Subcutaneous preadipocyte (primary cell): ENCODE results near the gene ZNF365.

DNA sequence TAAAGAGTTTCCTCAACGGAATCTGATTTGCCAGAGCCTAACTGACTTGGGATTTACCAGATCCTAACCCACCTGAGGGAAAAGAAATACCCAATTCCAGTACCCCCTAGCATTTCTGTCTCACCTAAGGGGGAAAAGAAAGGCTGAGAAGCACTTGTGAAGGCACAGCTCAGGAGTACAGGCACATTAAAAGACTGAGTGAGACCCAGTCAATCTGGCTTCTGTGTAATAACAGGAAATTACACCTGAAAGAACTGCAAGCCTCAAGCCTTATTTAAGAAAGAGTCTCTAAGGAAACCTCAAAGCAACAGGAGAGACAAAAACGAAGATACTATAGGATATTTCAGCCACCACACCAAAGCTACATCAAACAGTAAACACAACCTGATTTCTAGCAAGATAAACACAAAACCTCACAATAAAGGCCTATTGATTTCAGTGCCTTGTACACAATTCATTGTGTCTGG lies 69.6 kb upstream of the CDK1 start:
- CAGE, long polyA plus RNA, result no peak

DNA sequence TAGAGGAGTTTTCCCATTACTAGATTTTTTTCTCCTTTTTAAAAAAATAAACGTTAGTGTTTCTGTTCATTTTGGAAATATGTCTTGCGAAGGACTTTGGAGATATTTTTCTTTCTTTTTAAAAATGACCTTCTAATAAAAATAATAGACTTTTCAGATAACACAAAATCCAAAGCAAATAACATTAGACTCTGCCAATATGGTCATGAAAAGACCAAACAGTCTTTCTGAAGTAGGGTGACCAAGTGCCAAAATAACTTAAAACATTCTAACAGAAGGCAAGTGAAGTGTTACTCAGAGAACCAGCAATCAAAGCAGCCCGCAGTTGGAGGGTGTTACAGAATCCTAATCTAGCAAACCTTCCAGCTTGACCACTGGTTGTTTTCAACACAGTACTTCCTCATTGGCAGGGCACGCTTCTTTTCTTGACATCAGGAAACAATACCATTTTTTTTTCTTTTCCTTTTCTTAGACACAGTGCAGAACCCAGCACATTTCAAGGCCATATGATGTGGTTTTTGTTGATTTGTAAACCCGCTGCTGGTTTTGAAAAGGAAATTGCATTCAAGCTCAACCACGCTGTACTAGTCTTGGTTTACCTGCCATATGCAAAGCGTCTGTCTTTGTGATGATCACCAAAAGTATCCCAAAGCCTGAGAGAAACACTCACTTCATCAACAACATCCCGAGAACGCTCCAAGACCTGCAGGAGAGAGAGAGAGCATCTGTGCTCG lies 33.5 kb downstream of the RHOBTB1 start:
- CAGE, long polyA plus RNA, result no peak

DNA sequence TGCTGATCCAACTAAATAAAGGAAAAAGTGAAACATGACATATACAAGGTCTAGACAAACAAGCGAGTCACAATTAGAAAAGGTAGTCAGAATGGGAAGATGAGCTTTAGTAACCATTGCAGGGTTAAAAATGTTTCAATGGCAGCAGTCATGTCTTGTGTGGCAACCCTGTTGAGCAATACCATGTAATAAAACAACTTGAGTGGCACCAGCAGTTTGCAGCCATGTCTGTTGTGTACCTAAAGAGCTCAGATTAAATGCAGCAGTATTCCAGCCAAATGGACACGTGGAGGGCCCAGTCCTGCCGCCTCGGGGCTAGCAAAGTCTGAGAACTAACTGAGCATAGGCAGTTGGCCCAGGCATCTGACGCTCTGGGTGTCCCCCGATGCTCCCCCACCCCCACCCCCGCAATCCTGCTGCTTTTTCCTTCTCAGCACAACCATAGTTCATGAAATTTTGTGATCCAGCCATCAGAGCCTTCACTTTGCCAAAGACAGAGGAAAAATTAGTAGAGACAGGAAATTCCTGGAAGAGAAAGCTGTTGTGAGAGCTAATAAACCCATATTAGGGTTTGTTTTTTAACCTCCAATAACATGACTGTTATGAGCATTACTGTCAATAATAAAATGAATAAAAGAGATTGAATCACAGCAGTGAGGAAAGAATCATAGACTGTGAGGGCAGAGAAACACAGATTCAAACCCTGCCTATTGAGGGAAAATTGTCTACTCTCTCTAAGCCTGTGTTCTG lies 220.6 kb upstream of the RHOBTB1 start:
- CAGE, long polyA plus RNA, result no peak

- CAGE, long polyA plus RNA, result no peak
Measured at GRCh38 chr10:61330754-61331084, 122.5 kb downstream of the TMEM26 start.

DNA sequence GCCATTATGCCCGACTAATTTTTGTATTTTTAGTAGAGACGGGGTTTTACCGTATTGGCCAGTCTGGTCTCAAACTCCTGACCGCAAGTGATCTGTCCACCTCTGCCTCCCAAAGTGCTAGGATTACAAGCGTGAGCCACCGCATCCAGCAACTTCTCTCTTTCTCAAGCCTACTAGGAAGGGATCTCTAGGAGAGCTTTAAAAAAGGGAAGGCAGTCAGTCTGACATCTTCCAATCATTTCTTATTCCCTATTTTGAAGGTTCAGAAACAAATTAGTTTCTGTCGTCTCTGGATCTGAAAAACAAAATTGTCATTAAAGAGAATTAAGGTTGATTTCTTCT lies 2.5 kb upstream of the TMEM26 start:
- CAGE, long polyA plus RNA, result no peak

GRCh38 chr10:61752765-61753232 lies 90.1 kb downstream of the CABCOCO1 start:
- CAGE, long polyA plus RNA, result no peak

GRCh38 chr10:61845077-61845577 lies 56.4 kb upstream of the ARID5B start:
- CAGE, long polyA plus RNA, result no peak

GRCh38 chr10:61867740-61868229 lies 33.7 kb upstream of the ARID5B start:
- CAGE, long polyA plus RNA, result no peak

DNA sequence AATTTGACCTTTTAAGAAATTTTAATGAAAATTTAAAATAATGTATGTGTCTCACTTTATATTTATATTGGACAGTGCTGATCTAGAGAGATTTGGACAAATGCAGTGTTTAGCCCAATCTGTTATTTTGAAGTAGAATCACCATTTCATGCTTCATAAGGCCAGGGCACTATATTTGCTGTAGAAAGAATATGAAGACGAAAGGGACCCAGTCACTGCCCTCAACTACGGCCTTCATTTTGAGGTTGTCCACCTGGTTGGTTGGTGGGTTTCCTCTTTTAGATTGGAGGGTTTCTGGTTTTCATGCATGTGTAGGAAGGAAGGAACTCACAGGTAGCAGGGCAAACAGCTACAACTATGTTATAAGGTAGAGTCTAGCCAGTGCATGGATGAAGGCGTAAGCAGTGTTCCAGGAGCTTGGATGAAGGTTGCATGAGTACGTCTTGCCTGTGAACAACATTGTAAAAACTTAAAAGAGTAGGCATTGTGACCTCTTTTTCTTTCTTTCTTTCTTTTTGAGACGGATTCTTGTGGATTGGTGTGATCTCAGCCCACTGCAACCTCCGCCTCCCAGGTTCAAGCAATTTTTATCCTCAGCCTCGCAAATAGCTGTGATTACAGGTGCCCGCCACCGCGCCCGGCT lies 56.4 kb downstream of the ARID5B start:
- CAGE, long polyA plus RNA, result no peak

- CAGE, long polyA plus RNA, result no peak
Measured at GRCh38 chr10:61986585-61987118, 85.2 kb downstream of the ARID5B start.

GRCh38 chr10:62045732-62046484 lies 144.4 kb downstream of the ARID5B start:
- CAGE, long polyA plus RNA, result no peak

GRCh38 chr10:62092172-62092977 lies 176.3 kb downstream of the RTKN2 start:
- CAGE, long polyA plus RNA, result no peak

DNA sequence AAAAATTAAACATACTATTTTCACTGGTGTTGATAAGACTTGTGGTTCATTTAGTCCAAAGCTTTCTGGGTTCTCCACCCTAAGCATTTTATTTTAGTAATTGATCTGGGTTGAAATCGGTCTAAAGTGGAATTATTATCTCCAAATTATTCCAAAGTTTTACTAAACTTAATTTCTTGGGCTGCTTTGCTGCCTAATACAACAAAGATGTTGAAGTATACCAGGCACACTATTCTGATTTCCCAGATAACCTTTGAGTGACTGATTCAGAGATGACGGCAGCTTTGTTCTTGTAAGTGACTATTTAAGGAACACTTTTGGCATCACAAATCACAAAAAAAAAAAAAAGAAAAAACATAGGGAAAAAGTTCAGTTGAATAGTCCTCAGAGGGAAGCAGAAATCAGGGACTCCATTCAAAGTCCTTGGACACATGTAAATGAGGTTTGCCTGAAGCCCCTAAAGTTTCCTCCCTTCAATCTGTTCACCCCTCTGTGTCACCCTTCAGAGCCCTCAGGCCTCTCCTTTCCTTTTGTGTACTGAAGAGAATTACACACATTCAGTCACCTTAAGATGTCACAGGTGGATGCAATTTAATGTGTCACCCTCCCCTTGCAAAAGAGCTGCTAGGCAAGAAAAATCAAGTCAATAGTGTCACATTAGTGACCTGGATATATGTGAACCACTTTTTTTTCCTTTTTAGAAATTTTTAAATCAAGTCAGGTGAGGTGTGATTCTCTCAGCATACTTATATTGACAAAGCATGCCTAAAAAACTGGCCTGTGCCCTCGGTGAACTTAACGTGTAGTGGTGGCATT lies 81.5 kb downstream of the RTKN2 start:
- CAGE, long polyA plus RNA, result no peak

DNA sequence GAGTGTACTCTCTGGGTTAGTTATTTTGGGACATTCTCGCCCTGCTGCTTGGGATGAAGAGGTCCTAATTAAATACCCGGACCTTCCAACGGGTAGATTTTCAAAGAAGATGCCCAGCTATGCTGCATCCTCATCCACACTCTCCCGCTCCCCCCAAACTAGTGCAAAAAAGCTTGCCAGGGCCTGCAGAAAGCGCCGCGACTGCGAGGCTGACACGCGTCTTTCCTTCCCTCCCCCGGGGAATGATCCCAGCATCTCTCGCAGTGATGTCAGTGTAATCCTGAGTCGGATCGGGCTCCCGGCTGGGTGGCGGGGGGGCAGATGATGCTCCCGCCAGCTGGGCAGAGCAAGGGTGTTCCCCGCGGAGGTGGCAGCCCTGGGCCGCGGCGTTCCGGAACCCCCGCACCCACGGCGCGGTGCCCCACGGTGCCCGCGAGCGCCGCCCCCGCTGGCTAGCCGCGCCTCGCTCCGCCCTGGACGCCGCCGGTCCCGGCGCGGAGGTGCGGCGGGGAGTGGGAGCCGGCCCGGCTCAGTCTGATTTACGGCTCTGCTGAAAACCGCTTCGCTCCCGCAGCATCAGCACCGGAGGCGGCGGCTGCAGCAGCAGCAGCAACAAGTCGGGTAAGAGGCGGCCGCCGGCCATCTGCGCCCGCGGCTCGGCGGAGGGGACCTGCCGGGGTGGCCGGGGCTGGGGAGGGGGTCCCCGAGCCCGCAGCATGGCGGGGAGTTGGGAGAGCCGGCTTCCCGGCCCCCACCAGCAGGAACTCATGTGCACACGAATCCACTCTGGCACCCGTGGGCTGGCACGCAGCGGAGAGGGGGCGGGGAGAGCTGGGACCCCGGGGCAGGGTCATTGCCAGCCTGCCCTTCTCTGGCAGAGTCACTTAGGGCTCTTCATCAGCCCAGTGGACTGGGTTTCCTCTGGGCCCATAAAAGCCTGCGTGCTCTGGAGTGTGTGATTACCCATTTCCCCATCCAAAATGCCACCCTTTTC lies at the start of gene ZNF365:
TSS of gene ZNF365 (plus strand) at position 532 of the 994 bp plus-strand sequence.
- CAGE, long polyA plus RNA, result no peak

- CAGE, long polyA plus RNA, result no peak
Measured at GRCh38 chr10:62433441-62433761, 59.2 kb downstream of the ZNF365 start.

DNA sequence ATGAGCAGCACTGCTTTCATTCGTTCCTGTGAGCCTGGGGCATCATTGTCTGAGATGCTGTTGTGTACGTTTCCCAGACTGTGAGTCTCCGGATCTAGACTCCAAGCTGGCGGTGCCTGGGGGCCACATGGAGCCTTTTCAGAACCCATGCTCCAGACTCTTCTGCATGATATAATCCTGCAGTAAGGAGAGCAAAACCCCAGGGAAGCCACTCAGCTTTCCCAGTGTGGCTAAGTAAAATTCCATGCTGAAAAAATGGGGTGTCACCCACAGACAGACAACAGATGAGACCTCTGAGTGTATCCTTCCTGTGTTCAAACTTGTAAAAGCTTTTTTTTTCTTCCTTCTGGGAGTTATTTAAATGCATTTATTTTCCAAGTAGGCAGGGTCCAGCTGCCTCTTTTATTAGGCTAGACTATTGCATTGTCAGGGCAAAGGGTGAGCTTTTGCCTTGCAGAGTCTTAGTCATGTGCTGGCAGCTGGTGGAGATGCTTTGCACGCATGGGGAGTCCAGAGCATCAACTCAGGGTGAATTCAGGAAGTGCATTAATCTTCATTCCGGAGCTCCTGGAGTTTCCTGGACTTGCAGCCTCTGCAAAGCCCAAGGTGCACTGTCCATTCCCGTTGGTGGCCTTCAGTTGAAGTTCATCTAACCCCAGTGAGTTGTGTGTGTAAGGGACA lies 185.7 kb upstream of the ADO start:
- CAGE, long polyA plus RNA, result no peak

GRCh38 chr10:62658465-62658906 lies 146.0 kb upstream of the ADO start:
- CAGE, long polyA plus RNA, result no peak

DNA sequence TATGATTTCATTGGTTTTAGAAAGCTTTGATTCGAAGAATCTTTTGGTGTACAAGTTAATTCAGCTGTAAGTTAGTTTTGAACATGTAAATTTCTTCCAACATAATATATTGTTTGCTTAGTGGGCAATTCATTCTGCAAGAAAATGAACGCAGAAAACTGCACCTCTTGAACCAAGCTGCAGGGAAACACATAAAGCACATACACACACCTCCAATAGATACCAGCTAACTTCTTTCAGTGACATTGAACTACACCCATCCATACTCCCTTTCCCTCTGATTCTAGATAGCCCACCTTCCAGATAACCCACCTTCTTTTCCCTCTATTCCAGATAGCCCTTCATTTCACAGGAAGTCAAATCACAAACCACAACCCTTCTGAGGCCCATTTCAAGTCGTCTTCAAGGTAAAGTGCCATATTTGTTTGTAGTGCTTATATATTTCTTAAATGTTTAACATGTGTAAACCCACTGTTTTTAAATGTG lies 28.4 kb downstream of the NRBF2 start:
- CAGE, long polyA plus RNA, result no peak

DNA sequence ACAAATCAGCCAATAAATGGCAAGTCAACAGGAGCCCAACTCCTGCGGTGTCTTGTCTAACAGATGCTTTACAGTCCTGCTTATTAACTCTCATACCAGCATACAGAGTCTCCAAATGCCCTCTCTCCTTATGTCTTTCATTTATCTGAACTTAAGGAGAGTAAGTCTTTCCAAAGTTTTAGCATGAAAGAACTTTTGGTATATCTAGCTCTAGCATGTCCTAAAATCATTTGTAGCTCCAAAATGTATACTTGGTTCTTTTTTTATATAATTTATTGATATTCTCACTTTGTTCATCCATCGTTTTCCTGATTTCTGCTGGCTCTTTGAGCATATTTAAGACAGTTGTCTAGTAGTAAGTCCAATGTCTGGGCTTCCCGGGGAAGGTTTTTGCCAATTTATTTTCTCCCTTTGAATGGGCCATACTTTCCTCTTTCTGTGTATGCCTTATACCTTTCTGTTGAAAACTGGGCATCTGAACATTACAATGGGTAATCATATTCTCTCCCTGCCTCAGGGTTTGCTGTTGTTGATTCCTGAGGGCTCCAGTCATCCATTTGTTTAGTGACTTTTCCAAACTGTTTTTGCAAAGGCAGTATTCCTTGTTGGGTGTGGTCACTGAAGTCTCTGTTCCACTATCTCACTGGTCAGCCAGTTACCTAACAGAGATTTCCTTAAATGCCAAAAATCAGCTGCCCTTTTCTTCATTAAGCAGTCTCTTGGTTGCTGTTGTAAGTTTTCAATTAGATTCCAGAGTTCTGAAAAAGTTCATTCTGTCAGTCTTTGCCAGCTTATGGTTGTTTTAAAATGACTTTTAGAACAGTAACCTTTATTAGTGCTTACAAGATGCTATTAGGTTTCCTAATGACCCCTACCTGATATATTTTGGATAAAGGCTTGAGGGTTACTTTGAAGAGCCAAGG lies 37.0 kb downstream of the NRBF2 start:
- CAGE, long polyA plus RNA, result no peak

- CAGE, long polyA plus RNA, result no peak
Measured at GRCh38 chr10:63206533-63207171, 73.5 kb downstream of the NRBF2 start.